A375 (cell line): ENCODE data around the genes PLPPR1, ZNF189, OR13C8 and OR13C5.

DNA sequence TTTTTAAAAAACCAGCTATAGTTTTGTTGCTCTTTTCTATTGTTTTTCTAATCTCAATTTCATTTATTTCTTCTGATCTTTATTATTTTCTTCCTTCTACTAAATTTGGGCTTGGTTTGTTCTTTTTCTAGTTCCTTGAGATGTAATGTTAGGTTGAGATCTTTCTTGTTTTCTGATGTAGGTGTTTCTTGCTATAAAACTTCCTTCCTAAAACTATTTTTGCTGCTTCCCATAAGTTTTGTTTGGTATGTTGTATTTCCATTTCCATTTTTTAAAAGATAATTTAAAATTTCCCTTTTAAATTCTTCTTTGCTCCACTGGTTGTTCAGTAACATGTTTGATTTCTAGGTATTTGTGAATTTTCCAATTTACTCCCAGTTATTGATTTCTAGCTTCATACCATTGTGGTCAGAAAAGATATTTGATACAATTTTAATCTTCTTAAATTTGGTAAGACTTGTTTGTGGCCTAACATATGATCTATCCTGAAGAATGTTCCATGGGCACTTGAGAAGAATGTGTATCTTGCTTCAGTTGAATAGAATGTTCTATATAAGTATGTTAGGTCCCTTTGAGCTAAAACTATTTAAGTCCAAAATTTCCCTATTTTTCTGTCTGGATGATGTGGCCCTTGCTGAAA lies 94.5 kb downstream of the STX17 start:
- RAMPAGE, long total RNA = no peak

GRCh38 chr9:100351750-100352742 lies 696 bp downstream of the TEX10 start:
- RAMPAGE, long total RNA = no peak

GRCh38 chr9:100411408-100411959 lies 15.5 kb upstream of the MSANTD3 start:
- RAMPAGE, long total RNA = no peak

DNA sequence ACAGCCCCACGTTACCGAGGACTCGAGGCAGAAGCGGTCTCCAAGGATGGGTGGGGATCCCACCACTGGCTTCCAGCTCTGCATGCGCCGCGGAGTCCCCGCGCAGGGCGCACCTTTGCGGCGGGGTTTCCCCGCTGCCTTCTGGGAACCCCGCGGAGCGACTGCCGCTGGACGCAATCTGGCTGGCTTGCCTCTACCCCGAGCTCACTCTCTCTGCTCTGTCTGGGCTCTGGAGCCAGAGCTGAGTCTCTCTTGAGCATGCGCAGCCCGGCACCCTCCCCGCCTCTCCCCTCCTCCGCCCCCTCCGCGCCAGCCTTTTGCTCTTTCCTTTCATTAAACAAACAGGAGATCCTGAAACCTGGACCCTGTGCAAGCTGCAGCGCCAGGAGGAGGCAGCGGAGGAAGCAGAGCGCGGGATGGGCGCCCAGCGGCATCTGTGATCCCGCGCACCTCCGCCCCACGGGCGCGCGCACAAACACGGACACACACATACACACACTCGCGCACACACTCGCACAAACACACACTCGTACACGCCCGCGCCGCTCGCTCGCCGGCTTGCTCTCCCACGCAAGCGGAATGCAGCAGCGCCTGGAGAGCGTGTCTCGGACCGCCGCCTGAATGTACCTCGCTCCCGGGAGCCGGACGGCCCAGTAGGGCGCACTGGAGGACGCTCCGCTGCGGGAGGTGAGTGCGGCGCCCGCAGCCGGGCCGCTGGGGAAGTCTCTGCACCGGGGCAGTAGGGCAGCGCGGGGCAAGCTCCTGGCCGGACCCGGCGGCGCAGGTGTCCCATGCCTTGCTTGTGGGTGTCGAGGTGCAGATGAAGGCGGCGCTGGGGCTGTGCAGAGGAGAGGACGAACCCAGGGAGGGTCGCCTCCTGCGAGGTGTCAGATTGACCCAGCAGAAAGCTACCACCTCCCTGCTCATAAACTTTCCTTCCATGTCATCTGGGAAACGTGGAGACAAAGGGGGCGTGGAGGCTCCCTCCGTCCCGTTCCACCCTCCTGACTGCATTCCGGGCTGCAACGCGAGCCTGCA lies at the start of gene PLPPR1:
Gene PLPPR1, plus strand, starts transcription at position 312 of the 1,038 bp plus-strand sequence.
- RAMPAGE, long total RNA = no peak

DNA sequence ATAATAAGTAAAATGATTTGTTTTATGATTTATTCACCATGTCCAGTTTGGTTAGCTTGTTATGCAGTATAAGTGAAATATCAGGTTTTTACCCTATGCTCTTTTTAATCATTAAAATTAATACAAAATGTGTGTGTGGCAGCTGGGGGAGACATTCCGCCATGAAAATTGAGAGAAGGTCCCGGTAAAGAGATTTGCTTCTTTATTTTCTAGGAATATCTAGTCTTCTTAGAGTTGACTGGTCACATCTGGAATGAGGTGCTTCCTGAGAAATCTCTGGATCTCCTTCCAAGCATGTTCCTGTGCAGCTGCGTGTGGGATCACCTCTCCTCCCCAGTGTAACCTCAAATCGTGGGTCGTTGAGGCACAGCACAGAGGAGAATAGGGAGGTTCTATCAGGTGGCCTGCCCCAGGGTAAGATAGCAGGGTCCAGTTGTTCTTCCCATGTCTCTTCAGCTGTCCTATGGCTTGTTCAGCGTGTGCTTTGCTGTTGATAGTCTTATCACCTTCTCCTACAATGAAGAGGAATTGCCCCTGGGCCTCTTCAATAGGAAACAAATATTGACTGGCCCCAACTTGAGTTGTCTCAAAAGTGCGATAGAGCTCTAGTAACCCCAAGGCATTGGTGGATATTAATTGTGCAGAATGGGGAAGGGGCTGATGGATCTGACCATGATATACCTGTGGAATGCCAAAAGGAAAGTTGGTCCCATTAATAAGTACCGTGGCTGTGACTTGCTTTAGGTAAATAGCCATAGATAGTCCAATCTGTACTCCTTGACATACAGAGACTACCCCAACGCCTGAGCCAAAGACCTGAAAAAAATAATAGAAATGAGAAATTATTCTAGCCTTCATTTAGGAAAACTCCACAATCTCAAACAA lies 22.4 kb downstream of the BAAT start:
- RAMPAGE, long total RNA = no peak

DNA sequence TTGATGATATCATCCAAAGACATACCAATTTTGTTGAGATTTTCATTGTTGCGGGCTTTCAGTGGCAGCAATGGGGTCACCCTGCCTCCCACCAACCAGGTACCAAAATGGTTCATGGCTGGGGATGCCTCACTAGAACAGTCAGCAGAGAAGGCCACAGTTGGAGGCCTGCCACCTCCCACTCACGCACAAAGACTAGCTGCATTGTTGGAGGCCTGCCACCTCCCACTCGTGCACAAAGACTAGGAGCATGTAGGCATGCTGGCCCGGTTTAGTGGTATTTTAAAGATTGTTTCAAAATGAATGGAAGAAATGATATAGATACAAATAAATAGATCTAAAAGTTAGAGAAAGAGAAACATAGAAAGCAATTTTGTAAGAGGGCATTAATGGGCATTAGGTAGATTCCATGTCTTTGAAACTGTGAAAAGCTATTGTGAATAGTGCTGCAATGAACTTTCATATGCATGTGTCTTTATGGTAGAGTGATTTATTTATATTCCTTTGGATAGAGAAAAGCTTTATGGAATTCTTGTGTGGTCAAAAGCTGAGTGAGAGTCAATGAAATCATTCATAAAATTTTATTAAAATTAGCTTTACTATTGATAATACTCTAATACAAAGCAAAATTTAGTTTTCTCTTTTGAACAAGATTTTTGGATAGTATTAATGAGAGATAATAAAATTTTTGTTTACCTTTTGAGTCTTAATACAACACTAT lies 8.2 kb downstream of the BAAT start:
- RAMPAGE, long total RNA = no peak

DNA sequence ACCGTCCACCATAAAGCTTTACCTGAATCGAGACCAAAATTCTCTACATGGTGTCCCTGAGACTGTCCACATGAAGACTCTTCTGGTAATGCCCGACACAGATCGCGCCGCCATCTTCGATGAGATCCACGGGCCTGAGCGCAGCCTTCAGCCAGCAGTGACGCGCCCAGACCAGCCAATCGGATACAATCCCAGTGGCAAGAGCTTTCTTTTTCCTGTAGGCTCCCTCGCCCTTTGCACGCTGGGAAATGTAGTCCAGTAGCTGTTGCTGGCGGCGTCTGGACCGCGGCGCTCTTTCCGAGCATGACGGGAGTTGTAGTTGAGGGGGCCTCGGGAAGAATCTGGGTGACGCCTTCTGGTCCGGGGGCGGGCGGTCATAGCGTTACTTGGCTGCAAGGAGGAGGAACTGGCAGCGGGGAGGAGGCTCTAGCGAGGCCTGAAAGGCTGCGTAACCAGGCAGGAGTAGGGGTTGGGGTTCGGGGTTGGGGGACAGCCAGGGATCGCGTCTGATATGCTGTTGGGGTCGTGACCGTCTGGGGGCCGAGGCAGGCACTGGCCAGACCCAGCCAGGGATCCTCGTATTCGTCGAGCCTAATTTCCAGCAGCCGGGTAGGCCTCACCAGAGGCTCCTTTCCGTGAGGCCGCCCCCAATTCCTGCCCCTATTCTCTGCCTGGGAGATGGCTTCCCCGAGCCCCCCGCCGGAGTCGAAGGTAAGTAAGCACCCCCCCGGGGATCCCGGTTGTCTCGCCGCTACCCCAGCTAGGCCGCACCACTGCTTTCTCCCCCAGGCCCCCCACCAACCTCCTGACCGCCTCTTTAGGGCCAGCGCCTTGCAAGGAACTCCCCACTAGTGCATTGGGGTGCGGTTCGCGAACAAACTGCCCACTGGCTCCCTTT lies at the start of gene ZNF189:
Gene ZNF189, plus strand, starts transcription at position 373 of the 898 bp plus-strand sequence.
- RAMPAGE, long total RNA = start-site peak on the minus strand centred at position 130 of the sequence, 21 bp wide, 215 and 256 reads in 2 replicates

DNA sequence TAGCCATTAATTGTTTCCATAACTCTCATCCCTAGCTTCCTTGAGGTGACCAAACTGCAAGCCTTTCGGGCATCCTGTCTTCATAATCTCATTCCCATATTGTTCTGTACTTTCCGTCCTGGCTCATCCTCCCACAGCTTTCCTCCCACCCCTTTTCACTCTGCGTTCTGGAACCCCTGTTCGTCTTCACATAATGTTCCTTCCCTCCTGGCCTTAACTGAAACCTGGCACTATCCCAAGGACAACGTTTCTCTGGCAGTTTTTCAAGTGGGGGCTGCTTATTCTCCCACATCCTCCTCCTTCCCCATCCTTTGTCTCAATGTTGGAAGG lies 1.4 kb downstream of the ZNF189 start:
- RAMPAGE, long total RNA = no peak

DNA sequence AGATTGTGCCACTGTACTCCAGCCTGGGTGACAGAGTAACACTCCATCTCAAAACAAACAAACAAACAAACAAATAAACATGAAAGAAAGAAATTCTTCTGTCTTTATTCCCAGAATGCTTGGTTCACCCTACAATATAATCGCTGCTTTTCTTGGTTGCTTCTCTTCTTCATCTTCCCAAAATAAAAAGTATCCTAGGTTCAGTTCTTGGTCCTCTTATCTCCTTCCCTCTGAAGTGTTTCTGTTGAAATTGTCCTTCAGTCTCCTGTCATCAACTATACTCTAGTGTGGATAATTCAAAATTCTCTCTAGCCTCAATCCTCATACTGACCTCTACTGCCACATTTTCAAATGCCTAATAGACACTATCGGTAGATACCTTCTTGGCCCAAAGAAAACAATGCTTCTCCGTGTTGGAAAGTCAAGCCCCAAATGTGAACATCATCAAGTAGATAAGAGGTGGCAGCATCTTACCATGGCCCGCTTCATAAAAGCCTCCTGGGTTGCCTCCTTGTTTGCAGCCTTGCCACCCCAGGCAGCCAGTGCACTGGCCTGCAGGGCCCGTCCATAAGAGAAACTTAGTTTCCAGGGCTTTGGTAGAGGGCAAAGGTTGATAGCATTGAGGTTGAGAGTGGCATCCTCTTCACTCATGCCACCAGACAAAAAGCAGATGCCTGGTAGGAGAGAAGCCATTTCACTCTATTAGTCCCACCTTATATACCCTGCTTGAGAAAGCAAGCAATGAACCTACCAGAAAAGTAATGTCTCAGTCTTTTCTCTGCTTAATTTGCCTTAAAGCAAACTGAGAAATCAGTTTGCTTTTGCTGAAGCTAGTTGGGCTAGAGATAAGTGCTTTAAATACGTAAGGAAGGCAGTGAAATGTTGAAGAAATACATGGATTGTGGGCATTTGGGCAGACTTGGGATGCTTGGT lies 10.9 kb downstream of the ALDOB start:
- RAMPAGE, long total RNA = no peak

DNA sequence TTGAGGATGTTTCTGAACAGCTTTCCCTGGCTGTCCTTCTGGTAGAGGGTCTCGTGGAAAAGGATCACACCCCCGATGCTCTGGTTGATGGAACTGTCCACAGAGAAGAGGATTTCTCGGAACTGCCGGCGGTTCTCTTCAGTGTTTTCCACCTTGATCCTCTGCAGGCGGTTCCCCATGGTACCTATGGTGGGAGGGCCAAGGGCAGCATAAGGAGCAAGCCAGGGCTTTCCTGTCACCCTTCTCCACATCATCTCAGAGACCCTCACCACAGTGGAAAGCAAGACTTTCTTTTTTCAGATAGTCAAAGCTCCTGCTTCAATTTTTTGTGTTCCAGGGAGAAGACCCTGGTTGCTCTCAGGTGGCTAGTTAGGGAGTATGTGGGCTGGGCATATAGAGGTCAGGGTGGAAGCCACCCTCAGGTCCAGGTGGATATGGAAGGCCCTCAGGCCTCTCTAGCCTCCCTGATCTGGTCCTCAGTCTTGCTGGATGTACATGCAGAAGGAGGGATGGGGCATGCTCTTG lies 5.7 kb downstream of the ALDOB start:
- RAMPAGE, long total RNA = no peak

DNA sequence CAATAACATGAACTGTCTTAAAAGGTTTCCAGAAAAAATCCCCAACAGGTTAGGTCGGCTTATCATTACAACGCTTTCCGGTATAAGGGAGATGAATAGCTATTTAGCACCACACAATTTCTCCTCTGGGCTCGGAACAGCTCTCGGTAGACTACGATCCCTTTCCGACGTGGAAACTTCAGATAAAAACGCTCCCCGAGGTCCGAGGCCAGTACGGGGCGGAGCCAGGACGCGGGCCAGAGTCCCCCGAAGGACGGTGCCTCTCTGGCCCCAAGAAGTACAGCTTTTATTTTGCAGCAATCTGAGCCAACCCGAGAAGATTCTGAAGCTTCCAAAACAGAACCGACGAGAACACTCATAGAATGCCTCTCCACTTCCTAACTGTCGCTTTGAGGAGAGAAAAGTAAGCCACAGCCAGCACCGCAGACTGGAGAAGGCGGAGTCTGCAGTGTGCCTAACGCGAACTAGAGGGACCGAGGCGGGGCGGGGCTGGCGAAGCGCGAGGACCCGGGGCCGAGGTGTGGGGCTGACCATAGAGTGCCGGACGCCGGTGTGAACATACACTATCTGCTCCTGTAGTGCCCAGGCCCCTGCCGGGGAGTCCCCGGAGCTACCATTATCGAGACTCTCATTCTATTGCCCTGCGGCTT lies 434 bp upstream of the SMC2 start:
- RAMPAGE, long total RNA = no peak

DNA sequence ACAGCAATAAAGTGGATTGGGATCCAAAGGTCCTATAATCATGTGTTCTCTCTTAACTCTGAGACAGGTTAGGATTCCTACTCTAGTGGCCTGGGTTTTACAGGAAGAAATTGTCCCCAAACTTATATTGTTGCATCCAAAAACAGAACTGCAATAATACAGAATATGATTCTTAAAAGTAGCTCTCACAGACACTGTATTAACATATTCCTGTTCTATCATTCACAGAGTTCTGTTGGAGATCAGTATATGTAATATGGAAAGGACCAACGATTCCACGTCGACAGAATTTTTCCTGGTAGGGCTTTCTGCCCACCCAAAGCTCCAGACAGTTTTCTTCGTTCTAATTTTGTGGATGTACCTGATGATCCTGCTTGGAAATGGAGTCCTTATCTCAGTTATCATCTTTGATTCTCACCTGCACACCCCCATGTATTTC lies at the start of gene OR13C8:
Gene OR13C8, plus strand, starts transcription at position 257 of the 439 bp plus-strand sequence.
- RAMPAGE, long total RNA = no peak

- RAMPAGE, long total RNA = no peak
These were observed at the start of gene OR13C5 for GRCh38 chr9:104599340-104599680. OR13C5 (minus strand) TSS chr9:104599413.

- RAMPAGE, long total RNA = no peak
These were observed 63.8 kb upstream of the ABCA1 start for GRCh38 chr9:104991627-104992350.

- RAMPAGE, long total RNA = no peak
These were observed 134.5 kb upstream of the ABCA1 start for GRCh38 chr9:105062535-105062823.

GRCh38 chr9:105656525-105657026 lies 5.7 kb upstream of the TAL2 start:
- RAMPAGE, long total RNA = no peak

- RAMPAGE, long total RNA = no peak
These were observed 10.6 kb downstream of the TAL2 start for GRCh38 chr9:105672856-105673313.

GRCh38 chr9:105782407-105783155 lies 88.2 kb downstream of the TMEM38B start:
- RAMPAGE, long total RNA = no peak

DNA sequence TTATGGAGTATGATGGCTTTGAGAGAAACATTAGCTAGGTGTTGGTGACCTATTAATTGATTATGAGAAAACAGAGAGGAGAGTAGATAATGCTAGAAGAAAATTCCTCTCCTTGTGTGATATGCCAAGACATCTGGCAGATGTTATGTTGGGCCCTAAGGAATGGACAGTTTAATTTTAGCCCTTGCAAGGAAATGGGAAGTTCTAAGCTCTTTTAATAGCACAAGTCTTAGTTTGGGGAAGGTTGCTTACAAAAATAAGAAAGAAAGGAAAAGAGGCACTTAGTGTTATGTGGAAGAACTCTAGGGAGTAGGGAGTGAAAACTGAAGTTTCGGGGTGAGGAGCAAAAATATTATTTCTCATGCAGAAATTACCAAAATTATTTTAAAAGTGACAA lies 5.2 kb downstream of the ZNF462 start:
- RAMPAGE, long total RNA = no peak

- RAMPAGE, long total RNA = no peak
These were observed 5.6 kb downstream of the ZNF462 start for GRCh38 chr9:106868527-106868927.